Esophagus squamous epithelium (tissue), 4 donors: ENCODE results near the genes MYO1B and SLC39A10.

- PRO-cap = no peak
- RAMPAGE, long total RNA, 4 experiments = no peak in any of the 4 experiments
These were observed 15.4 kb upstream of the STAT4 start for GRCh38 chr2:191166092-191166695.

DNA sequence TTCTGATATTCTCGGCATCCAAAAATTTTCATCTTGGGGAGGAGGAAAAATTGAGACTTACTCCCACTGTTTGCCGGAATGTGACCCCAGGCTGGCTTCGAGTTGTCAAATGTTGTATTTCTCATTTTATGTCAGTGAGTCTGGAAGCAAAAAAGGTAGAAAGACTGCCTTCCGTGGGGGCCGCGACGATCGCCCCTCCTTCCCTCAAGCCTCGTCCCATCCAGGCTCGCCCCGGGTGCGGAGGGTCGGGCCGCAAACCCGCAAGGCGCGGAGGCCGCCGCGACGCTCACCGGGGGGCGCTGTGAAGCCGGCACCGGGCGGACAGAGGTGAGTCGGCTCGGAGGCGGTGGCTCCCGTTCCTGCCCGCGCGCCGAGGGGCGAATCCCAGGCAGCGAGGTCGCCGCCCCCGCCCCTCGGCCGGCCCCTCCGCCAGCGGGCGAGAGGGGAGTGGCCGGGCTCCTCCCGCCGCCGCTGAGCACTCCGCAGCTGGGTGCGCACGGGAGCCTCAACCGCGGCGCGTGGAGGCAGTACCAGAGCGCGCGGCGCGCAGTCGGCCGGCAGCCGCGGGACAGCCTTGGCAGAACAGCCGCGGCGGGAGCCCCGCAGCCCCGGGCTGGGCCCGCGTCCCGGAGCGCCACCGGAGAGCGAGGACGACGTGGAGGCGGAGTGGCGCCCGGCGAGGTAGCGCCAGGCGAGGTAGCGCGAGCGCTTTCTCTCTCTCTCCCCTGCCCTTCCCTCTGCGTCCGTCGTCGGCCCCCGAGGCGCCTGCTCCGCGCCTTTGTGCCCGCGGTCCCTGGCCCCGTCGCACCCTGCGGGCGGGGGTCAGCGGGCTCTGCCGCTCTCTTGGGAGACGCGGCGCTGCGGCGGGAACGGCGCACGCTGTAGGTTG is at the start of gene MYO1B:
Gene MYO1B, plus strand, starts transcription at position 474 of the 889 bp plus-strand sequence.
- PRO-cap = bidirectional peak, plus-strand start at position 478 of the sequence, minus-strand start at position 297 of the sequence; bidirectional peak, plus-strand start at position 848 of the sequence, minus-strand start at position 767 of the sequence
- RAMPAGE, long total RNA, 4 experiments = start-site peak on the plus strand in 1 of 4 experiments, centred at position 597 of the sequence, 21 reads per replicate

DNA sequence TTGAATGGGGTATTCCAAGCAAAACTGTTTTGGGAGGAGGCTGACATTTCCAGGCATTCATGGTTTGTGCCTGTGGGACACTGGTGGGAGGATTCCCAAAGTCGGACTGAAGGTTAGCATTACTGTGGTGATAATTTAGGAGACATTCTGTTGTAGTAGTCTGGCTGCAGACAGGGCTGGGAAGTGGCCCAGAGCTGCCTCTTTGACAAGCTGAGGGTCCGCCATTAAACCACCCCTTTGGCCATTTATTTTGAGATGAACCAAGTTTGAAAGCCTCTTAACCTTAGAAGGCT is 1.8 kb downstream of the MYO1B start:
- PRO-cap = no peak
- RAMPAGE, long total RNA, 4 experiments = no peak in any of the 4 experiments

DNA sequence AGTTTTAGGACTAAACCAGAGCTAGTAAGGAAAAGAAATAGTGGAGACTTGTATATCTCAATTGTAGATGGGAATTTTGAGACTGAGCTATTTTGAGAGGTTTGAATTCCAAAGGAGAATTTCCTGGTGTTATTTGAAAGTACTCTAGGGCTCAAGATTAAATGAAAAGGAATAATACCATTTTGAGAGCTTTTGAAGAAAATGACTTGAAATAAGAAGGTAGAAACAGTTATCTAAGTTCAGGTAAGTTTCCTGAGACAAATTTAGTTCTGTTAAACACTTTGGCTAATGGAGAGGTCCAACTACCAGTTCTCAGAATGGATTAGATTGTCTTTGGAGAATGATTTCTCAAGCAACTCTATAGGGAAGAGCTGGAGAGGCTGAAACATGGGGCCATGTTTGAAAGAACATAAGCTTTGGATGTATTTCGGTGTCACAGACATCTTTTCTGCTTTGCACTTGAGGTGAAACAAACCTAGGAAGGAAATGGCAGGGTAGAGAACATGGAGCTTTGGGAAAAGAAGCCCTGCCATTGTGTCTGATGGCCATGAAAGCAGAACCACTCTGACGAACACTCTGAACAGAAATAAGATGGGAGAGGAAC is 80.1 kb downstream of the MYO1B start:
- PRO-cap = no peak
- RAMPAGE, long total RNA, 4 experiments = no peak in any of the 4 experiments

- PRO-cap = no peak
- RAMPAGE, long total RNA, 4 experiments = no peak in any of the 4 experiments
These were observed 149.0 kb downstream of the MYO1B start for GRCh38 chr2:191394032-191394774.

GRCh38 chr2:191436812-191437081 is 191.5 kb downstream of the MYO1B start:
- PRO-cap = no peak
- RAMPAGE, long total RNA, 4 experiments = no peak in any of the 4 experiments

DNA sequence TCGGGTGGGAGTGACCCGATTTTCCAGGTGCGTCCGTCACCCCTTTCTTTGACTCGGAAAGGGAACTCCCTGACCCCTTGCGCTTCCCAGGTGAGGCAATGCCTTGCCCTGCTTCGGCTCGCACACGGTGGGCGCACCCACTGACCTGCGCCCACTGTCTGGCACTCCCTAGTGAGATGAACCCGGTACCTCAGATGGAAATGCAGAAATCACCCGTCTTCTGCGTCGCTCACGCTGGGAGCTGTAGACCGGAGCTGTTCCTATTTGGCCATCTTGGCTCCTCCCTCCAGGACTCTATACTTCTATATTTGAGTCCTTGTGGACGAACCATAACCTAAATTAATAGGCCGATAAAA is 583.8 kb upstream of the SLC39A10 start:
- PRO-cap = no peak
- RAMPAGE, long total RNA, 4 experiments = no peak in any of the 4 experiments

GRCh38 chr2:195579869-195580536 is 77.0 kb upstream of the SLC39A10 start:
- PRO-cap = no peak
- RAMPAGE, long total RNA, 4 experiments = no peak in any of the 4 experiments

- PRO-cap = unidirectional peak, minus-strand start at chr2:195656759; unidirectional peak, minus-strand start at chr2:195656769; bidirectional peak, plus-strand start at chr2:195657321, minus-strand start at chr2:195656839
- RAMPAGE, long total RNA, 4 experiments = start-site peak on the plus strand in 3 of 4 experiments, at chr2:195657106-195657255 at its widest, 10 to 81 reads per replicate
These were observed at the start of gene SLC39A10 for GRCh38 chr2:195656509-195657409. Gene SLC39A10 (plus strand): TSS chr2:195657226.

DNA sequence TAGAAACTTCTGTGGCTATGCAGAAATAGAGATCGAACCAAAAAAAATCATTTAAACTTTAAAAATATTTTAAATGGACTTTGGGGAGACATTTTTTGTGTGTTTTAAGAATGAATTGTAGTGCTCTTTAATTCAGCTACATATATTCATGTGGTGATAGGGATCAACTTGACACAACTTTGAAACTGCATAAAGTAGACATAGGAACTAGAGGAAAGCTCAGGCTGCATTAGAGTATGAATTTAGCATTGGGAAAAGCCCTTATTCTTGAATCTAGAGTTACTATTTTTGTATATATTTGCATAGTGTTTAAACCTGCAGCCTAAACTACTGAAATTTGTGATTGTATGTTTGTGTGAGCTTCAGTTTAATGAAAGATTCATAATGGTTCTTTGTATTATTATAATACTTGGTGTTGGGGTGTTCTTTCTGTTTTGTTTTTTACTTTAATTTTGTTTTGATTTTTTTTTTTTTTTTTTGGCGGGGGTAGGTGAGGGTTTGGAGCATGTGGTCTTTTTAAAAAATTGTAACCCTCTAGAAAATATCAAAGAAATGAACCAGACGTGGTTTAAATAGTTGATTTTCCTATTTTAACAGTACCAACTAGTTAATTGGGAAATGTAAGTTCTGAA is 78.4 kb downstream of the SLC39A10 start:
- PRO-cap = no peak
- RAMPAGE, long total RNA, 4 experiments = no peak in any of the 4 experiments

GRCh38 chr2:196077288-196077699 is 8.7 kb upstream of the DNAH7 start:
- PRO-cap = no peak
- RAMPAGE, long total RNA, 4 experiments = no peak in any of the 4 experiments

DNA sequence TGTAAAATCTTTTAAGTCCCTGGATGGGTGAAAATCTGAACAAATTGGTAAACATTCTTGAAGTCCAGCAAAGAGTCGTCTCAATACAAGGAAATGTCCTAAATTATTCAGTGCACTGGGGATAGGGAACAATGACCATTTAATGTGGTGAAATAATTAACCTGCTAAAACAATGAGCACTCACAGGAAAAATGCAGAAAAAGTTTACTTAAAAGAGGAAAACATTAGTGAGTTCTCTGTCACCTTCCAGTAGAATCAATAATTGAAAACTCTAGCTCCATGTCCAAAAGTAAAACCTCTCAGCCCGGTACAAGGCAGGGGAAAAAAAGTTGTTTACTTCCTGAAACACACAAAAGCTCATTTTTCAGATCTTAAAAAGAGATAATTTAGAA is 44.3 kb upstream of the DNAH7 start:
- PRO-cap = no peak
- RAMPAGE, long total RNA, 4 experiments = no peak in any of the 4 experiments

DNA sequence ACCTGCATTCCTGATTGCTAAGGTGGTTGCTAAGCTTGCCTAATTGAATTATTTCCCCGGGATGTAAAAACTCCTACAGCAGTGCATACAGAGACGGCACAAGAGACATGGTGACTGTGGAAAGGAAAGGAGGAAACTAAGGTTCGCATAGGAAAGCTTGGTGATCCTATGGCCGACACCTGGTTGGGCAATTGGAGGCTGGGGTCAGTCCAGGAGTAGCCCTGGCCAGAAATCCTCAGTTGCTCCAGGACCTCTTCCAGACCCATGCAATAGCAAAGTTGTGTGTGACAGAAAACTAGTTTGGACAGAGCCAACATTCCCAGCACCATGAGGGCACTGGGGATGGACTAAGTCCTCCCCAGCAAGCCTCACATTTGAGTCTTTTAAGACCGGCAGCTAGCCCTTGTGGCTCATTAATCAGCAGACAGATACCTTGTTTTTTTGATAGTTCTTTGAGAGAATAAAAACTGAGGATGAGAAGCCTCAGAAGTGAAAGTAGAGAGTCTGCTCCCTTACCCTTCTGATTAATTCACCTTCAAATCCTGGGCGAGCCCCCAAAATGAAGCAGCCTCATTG is 39.4 kb downstream of the STK17B start:
- PRO-cap = no peak
- RAMPAGE, long total RNA, 4 experiments = no peak in any of the 4 experiments

- PRO-cap = unidirectional peak, minus-strand start at chr2:196160225
- RAMPAGE, long total RNA, 4 experiments = no peak in any of the 4 experiments
These were observed 11.3 kb downstream of the STK17B start for GRCh38 chr2:196159909-196160550.

DNA sequence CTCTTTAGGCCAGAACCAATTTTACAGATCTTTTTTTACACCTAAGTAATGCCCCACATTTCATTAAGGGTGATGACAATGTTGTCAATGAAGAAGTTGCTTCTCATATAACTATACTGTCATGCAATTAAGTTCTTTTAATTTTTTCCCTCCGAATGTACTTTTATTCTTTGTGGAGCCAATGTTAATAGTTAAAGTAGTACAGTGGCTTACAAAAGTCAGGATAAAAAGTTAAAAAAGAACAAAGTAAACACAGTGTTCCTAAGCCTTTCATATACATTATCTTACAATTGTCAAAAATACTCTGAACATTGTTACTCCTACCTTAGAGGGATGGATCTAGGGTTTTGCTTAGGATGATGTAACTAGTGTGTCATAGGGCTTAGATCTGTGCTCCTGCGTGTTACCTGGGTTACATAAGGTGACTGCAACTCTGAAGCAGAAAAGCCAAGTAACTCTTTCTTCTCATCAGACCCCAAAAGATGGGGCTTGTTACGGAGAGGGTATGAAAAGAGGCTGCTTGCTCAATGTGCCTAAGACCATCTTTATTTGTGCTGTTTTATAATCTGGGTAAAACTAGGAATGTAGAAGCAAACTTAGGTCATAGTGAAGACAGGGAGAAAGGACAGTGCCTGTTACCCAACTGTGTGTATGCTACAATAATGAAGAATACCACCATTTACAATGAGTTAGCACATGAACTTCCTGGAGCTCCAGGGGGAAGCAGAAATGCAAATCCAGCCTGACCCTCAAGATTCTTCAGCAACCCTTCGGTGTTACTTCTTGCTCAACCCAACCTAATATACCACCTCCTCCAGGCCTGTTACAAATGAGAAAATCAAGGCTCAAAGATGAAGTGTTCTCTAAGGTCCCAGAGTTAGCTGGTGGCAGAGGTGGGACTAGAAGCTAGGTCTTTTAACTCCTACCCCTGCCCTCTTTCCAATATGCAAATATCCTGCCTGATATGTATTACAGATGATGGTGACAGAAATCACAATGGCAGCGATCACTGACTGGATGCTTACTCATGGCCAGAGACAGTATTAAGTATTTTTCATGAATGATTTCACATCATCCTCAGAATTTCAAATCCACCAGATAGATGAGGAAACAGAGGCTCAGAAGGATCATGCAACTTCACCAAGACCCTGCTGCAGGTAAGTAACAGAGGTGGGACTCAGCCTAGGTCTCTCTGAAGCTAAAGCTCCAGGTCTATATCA is 42.1 kb upstream of the STK17B start:
- PRO-cap = unidirectional peak, plus-strand start at position 996 of the sequence
- RAMPAGE, long total RNA, 4 experiments = no peak in any of the 4 experiments

DNA sequence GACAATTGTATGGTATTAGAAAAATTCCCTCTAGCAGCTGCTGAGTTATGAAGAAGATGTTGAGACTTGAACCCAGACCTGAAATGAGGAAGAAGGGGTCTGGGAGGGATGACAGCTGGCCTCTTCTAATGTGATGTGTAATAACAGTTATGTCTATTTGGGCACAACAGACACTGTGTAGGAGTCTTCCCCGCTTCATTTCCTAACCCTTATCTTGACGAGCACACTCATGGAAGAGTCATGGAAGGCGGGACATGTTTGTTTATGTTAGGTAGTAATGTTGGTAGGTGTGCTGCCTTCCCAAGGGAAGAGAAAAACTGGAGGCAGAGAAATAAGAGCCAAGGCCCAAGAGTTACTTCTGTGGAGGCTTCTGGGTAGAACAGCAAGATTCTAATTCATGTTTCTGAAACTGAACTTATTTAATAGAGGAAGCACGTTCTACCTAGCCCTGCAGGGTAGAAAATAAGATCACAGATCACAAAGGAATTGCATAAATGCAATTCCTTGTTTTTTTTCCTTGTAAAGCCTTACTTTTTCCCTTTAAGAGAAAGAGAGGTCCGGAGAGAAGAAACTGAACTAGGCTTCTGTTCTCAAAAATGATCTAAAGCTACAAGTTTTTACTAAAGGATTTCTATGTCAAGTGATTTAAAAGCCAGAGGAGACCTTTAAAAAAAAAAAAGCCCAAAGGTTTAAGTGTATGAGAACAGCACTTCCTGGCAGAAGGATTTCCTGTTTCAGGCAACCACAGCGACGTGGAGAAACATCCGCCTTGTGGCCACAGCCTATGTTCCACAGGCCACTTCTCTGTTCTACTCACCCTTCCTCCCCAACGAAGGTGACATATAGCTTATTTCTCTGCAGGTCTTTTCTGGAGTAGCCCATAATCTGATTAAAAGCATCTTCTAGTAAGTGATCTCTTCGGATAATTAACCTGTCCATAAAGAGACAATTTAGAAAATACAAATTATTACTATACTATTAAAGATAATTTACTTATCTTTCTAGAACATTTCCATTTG is 68.6 kb upstream of the STK17B start:
- PRO-cap = no peak
- RAMPAGE, long total RNA, 4 experiments = no peak in any of the 4 experiments

- PRO-cap = unidirectional peak, plus-strand start at chr2:196260024; bidirectional peak, plus-strand start at chr2:196260319, minus-strand start at chr2:196260062
- RAMPAGE, long total RNA, 4 experiments = start-site peak on the plus strand in 2 of 4 experiments, at chr2:196260083-196260133 at its widest, 7 to 77 reads per replicate
These were observed 88.6 kb upstream of the STK17B start for GRCh38 chr2:196259838-196260573.

- PRO-cap = no peak
- RAMPAGE, long total RNA, 4 experiments = no peak in any of the 4 experiments
These were observed 97.3 kb upstream of the STK17B start for GRCh38 chr2:196268586-196269086.

DNA sequence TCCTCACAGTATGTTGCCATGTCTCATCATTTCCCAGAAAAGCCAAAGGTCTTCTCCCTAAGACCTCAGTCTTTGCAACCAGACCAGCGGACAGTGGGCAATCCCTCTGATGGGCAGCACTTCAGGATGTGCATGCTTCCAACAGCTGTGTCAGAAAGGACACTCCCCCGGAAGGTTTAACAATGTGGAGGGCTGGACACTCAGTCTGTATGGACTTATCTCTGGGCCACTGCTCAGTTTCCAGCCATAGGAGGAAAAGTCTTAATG is 104.6 kb upstream of the STK17B start:
- PRO-cap = no peak
- RAMPAGE, long total RNA, 4 experiments = no peak in any of the 4 experiments

- PRO-cap = no peak
- RAMPAGE, long total RNA, 4 experiments = no peak in any of the 4 experiments
These were observed 66.4 kb downstream of the HECW2 start for GRCh38 chr2:196526945-196527298.